HTR-8/SVneo (cell line): ENCODE measurements around a stretch of chr17.

GRCh38 chr17:8234373-8235187, 13.3 kb downstream of the CTC1 start:
- RRBS: no CpG with 5 or more reads among the region's 16 CpGs

GRCh38 chr17:8384142-8384367, 1.1 kb upstream of the RPL26 start:
- RRBS: no CpG with 5 or more reads among the region's 14 CpGs

DNA sequence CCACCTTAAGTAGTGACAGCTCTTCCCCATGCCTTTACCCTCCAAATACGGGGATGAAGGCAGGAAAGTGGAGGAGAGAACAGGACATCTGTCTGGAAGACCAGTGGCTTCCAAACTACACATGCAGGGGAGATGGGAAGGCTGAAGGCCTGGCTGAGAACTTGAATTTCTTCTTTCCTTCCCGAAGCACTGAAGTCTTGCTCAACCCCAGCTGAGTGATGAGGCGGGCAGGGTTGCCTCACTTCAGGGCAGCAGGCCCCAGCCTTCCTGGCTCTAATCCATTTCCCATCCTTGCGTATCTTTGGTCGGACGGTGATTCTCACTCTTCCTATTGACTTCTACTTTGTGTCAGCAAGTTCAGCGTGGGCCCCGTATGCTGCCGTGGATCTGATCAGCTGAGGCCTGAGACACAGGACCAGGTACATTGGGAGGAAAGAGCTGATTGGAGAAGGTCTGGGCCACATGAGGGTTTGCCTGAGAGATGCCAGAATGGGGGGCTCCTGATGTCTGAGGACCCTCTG, 15.3 kb upstream of the RNF222 start:
- RRBS: no CpG with 5 or more reads among the region's 9 CpGs

GRCh38 chr17:8673664-8674018, 43.1 kb upstream of the MYH10 start:
- RRBS: no CpG with 5 or more reads among the region's 1 CpG

DNA sequence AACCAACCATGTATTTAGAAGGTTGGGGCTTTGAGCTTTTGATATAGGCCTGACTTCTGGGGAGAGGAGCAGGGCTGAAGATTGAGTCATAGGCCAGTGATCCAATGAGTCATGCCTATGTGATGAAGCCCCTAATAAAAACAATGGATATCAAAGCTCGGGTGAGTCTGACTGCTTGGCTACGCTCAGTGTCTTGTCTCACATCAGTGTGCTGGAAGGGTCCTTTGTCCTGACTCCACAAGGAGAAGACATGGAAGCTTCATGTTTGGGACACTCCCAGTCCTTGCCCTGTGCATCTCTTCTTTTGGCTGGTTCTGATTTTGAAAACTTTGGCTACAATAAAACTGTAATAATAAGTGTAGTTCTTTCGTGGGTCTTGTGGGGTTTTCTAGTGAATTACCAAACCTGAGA, 7.1 kb downstream of the MFSD6L start:
- RRBS: no CpG with 5 or more reads among the region's 3 CpGs

DNA sequence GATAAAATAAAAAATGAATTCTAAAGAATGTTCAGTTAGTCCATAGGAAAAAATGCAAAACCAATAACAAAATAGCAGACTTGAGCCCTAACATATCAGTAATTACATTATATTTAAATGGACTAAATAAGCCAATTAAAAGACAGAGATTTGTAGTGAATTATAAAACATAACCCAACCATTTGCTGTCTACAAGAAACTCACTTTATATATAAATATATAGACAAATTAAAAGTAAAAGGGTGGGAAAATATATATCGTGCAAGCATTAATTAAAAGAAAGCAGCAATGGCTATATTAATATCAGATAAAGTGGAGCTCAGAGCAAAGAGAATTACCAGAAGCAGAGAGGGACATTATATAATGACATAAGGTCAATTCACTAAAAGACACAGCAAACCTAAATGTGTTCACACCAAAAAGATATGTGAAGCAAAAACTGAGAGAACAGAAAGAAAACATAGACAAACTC, 36.4 kb downstream of the PIK3R5 start:
- RRBS: no CpG with 5 or more reads among the region's 1 CpG

GRCh38 chr17:8952016-8952736, 13.3 kb downstream of the PIK3R5 start:
- RRBS: no CpG with 5 or more reads among the region's 4 CpGs

DNA sequence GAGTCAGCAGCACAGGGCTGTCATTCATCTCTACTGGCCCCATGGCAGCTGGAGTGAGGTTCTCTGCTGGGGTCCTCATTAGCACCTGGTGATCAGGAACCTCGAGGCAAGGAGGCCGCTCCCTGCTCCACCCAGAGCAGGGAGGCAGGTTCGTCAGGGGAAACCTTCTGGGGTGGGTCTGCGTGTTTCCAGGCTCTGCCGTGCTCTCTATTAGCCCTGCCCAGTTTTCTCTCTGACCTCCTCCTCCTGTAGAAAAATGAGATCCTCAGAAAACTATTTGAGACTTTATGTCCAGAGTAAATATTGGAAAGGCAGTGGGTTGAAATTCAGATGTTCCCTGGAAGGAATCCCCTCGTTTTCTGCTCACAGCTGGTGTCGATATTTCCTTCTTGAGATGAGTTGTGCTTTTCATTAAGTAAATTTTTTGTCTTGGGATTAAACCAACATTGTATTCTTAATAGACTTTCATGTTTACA, 7.0 kb downstream of the NTN1 start:
- RRBS: no CpG with 5 or more reads among the region's 7 CpGs

- RRBS: no CpG with 5 or more reads among the region's 6 CpGs
Measured at GRCh38 chr17:9080517-9081097, 59.3 kb downstream of the NTN1 start.

GRCh38 chr17:9183820-9184424, 162.6 kb downstream of the NTN1 start:
- RRBS: no CpG with 5 or more reads among the region's 8 CpGs

DNA sequence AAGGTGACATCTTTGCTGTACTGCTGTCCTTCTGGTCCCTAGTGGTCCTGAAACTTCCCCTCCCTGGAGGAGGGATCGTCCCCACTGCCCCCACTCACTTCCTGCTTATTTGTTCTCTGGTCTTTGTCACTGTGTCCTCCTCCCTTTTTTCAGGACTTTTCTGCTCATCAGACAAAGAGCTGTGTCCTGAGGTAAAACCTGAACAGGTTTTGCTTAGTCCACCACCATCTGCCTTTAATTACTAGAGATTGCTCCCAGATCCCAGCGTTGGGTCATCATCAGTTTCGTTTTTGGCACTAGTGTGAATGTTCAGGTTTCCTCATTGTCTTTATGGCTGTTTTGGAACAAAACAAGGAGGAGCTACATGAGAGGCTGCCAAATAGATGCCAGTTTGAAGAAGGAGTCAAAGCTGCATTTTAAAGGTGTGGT, 195.8 kb downstream of the NTN1 start:
- RRBS: no CpG with 5 or more reads among the region's 3 CpGs

DNA sequence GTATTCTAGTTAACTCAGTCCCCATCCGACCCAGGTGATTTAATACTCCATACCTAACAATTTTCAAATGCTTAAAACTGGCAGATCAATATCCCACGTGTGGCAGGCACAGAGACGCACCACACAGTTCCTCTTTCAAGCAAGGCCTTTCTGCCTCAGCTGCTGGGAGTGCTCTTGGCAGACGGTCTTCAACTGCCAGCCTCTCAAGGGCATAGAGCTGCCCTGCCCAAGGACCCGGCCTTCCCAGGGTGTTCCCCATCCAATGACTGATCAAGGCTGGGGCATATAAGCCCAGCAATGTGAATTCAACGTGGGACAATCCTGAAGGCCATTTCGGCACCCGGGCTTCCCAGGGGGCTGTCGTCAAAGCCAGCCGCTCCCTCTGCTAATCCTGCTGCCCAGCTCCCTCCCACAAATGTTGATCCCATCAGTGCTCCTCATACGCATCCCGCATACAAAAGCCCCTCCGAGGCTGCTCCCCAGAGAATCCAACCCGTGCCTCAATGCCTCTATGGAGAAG, 107.1 kb downstream of the STX8 start:
- RRBS: 77% methylated on average over 4 of the region's 14 CpGs

DNA sequence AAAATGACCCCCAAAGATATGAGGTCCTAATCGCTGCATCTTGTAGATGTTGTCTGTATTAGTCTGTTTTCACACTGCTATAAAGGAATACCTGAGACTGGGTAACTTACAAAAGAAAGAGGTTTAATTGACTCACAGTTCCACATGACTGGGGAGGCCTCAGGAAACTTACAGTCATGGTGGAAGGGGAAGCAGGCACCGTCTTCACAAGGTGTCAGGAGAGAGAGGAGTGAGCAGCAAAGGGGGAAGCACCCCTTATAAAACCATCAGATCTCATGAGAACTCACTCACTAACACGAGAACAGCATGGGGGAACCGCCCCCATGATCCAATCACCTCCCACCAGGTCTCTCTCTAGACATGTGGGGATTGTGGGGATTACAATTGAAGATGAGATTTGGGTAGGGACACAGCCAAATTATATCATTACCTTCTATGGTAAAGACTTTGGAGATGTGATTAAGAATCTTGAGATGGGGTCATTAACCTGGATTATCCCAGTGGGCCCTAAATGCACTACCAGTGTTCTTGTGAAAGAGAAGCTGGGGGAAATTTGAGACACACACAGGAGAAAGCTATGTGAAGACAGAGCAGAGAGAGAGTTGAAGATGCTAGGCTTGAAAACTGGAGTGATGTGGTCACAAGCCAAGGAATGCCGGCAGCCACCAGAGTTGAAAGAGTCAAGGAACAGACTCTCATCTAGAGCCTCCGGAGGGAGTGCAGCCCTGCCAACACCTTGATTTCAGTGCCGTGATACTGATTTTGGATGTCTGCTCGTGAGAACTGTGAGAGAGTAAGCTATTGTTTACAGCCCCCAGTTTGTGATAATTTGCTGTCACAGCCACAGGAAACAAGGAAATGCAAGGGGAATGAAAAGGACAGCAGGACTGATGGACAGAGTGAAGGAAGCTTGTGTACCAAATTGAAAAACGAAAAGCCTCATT, 20.2 kb downstream of the USP43 start:
- RRBS: no CpG with 5 or more reads among the region's 9 CpGs

DNA sequence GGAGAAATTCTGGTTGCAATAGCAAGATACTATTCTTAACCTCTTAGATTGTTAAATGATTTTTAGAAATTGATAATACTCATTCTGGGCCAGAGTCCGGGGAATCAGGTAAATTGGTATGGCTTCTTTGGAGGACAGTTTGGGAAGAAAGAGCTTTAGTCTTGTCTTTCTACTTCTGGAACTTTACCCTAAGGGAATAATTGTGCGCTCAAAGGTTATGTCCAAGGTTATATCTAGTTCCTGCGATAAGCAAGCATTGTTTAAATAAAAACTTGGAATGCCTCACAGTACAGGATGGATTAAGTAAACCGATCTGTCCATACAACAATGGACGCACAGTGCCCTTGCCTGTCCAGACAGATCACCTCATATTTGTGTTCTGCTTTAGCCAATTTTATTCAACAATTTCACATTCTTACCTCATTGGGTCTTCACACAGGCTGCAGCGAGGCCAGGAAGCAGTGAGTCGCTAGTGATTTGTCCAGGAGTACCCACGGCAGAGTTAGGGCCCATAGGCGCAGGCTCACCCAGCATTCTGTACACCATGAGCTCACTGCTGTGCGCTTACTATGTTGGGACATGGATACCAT, 39.6 kb downstream of the USP43 start:
- RRBS: no CpG with 5 or more reads among the region's 10 CpGs

DNA sequence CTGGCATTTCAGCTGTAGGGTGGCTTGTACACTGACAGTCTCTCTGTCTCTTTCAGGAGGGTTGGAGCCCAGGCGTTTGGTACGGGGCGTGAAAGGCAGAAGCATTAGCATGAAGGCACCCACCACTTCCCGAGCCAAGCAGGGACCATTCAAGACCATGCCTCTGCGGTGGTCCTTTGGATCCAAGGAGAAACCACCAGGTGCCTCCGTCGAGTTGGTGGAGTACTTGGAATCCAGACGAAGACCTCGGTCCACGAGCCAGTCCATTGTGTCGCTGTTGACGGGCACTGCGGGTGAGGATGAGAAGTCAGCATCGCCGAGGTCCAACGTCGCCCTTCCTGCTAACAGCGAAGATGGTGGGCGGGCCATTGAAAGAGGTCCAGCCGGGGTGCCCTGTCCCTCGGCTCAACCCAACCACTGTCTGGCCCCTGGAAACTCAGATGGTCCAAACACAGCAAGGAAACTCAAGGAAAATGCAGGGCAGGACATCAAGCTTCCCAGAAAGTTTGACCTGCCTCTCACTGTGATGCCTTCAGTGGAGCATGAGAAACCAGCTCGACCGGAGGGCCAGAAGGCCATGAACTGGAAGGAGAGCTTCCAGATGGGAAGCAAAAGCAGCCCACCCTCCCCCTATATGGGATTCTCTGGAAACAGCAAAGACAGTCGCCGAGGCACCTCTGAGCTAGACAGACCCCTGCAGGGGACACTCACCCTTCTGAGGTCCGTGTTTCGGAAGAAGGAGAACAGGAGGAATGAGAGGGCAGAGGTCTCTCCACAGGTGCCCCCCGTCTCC, 63.3 kb downstream of the DHRS7C start:
- RRBS: no CpG with 5 or more reads among the region's 28 CpGs

DNA sequence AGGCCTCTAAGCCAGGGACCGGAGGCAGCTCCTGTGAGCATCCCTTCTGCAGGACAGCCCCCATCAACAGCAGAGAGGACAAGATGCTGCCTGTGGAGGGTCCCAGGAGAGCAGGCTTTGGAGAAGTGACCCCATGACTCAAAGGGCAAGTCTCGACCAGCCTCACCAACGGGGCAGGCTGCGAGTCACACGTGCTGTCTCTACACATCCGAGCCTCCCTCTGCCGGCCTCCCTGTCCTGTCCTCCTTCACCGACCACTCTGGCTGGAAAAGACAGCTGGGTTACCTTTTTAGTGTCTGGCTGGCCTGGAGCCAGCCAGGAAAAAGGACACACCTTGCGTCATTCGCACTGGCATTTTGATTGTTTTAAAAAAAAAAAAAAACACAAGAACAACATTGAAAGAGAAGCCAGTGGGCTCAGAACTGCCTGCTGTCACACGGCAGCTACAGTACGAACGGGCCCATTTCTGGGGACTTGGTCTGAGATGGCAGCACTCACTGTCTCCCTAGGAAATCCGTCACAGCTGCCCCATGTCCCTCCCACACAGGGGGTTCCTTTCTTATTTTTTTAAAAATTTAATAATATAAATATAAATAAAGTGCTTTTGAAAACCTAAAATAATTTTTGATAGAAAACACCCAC, 74.5 kb upstream of the RCVRN start:
- RRBS: no CpG with 5 or more reads among the region's 14 CpGs

DNA sequence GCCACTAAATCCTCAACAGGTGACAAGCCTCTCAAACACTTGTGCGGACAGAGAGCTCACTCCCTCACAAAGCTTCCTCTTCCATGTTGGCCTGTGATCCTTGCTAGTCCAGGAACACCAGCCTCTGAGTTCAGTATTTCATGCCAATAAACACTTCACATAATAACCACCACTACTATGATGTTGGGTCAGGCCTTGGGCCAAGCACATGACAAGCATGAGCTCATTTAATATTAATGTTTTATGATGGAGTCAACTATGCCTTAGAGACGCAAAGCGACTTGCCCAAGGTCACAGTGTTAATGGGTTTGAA, 129.1 kb downstream of the GAS7 start:
- RRBS: no CpG with 5 or more reads among the region's 3 CpGs

- RRBS: no CpG with 5 or more reads among the region's 10 CpGs
Measured at GRCh38 chr17:10119129-10120100, 79.0 kb downstream of the GAS7 start.

- RRBS: no CpG with 5 or more reads among the region's 25 CpGs
Measured at GRCh38 chr17:10126332-10127129, 71.9 kb downstream of the GAS7 start.

GRCh38 chr17:10415497-10416022, 6.2 kb downstream of the MYH8 start:
- RRBS: no CpG with 5 or more reads among the region's 7 CpGs